ENCODE data around the gene CDC20B.

GRCh38 chr5:55061986-55062427, 38.0 kb downstream of the GZMK start:
- RRBS = no CpG with 5 or more reads among the region's 8 CpGs

- RRBS = 2% methylated on average over 17 of the region's 69 CpGs
Measured at GRCh38 chr5:55172935-55173684, at the start of gene CDC20B. Gene CDC20B, minus strand, starts transcription at chr5:55173177.

GRCh38 chr5:55233287-55233372, 278 bp downstream of the CCNO start:
- RRBS = 5% methylated on average over 7 of the region's 10 CpGs

DNA sequence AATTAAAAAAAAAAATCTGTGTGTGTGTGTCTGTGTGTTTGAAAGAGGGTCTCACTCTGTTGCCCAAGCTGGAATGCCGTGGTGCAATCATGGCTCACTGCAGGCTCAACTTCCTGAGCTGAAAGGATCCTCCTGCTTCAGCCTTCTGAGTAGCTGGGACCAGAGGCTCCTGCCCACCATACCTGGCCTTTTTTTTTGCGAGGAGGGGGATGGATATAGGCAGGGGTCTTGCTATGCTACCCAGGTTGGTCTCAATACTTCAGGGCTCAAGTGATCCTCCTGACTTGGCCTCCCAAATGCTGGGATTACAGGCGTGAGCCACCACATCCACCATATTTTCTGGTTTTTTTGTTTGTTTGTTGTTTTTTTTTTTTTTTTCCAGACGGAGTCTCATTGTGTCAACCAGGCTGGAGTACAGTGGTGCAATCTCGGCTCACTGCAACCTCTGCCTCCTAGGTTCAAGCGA, 61.1 kb downstream of the PLPP1 start:
- RRBS = no CpG with 5 or more reads among the region's 6 CpGs

GRCh38 chr5:55535123-55535299, 247 bp upstream of the PLPP1 start:
- RRBS = no CpG with 5 or more reads among the region's 21 CpGs

- RRBS = no CpG with 5 or more reads among the region's 6 CpGs
Measured at GRCh38 chr5:55621087-55621560, 86.4 kb upstream of the PLPP1 start.

DNA sequence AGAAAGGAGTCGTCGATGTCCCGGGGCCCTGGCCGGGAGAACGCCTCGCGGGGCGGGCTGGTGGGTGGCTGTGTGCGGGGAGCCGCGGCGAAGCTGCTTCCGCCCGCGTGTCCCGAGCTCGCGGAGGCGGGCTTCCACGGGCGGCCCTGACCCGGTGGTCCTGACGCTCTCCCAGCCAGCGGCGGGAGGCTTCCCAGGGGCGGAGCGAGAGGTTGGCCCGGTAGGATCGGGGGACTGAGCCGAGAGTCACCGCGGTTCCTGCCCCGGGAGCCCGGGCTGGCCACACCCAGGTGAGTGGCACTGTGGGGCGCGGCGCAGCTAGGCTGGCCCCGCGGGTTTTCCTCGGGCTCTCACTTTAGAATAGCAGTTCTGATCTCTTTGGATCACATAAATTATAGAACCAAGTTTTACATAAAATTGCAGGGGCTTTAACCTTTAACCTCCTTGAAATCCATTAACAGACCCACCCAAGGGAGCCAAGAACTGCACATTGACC, 29.3 kb upstream of the IL31RA start:
- RRBS = 5% methylated on average over 15 of the region's 40 CpGs

- RRBS = 79% methylated on average over 3 of the region's 12 CpGs
Measured at GRCh38 chr5:55933401-55933800, 61.4 kb downstream of the IL6ST start.

- RRBS = no CpG with 5 or more reads among the region's 3 CpGs
Measured at GRCh38 chr5:56160624-56161089, 72.5 kb downstream of the ANKRD55 start.

DNA sequence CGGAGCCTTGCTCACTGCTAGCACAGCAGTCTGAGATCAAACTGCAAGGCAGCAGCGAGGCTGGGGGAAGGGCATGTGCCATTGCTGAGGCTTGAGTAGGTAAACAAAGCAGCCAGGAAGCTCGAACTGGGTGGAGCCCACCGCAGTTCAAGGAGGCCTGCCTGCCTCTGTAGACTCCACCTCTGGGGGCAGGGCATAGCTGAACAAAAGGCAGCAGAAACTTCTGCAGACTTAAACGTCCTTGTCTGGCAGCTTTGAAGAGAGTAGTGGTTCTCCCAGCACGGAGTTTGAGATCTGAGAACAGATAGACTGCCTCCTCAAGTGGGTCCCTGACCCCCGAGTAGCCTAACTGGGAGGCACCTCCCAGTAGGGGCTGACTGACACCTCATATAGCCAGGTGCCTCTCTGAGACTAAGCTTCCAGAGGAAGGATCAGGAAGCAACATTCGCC, 11.4 kb downstream of the ANKRD55 start:
- RRBS = no CpG with 5 or more reads among the region's 8 CpGs

- RRBS = no CpG with 5 or more reads among the region's 2 CpGs
Measured at GRCh38 chr5:56249089-56249288, 15.9 kb upstream of the ANKRD55 start.

- RRBS = no CpG with 5 or more reads among the region's 5 CpGs
Measured at GRCh38 chr5:56637257-56637750, 178.0 kb upstream of the MAP3K1 start.

DNA sequence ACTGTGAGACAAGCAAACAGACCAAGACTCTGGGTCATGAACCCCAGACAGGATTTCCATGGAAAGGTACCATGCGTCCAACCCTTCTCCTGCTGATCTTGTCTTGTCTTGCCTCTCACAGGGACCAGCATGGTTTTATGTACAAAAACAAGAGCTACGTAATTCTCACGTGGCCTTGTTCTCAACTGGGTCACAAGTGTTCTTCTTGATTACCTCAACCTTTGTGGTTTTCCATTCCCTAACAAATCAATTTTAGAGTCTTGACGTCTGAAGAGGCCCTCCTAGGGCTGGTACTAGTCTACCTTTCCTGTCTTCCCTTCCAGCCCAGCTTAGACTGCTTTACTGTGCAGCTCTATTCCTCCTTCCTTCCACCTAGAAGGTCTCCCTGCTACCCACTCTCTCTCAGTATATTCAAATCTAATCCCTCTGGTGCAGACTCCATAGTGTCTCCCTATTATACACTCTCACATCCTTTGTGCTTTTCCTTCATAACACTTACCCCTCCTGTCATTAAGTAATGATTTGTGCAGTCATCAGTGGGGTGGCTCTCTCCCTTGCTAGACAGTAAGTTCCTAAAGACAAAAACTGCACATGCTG, 176.4 kb upstream of the MAP3K1 start:
- RRBS = no CpG with 5 or more reads among the region's 4 CpGs

- RRBS = no CpG with 5 or more reads among the region's 6 CpGs
Measured at GRCh38 chr5:56818927-56819725, 3.8 kb downstream of the MAP3K1 start.

- RRBS = no CpG with 5 or more reads among the region's 4 CpGs
Measured at GRCh38 chr5:56858249-56859002, 43.1 kb downstream of the MAP3K1 start.

DNA sequence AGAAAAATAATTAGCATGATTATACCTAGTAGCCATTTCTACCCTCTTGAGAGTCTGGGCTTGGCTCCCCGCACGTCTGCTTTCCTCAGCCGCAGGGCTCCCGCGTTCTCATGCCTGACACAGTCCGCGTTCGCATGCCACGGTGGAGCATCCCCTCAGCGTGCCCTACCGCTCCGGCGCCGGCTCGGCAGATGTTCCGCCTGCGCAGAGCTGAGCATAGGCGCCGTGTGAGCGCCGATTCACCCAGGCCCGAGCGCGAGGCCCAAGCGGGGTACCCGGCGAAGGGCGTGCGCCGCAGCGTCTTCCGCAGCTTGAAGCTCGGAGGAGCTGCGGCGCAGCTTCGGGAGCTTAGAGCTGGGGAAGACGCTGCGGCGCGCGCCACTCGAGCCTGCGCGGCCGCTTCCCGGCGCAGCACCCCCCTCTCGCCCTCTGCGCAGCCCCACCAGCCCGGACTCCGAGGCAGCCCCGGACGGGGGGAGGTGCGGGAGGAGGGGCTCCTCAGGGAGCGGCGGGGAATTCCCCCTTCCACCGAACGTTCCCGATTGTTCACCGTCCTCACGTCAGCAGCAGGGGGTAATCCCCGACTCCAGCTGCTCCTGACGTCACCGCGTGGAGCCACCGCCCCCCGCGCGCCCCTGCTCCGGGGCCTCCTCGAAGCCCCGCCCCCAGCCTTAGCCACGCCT, 595 bp upstream of the GPBP1 start:
- RRBS = under 1% methylated on average over 14 of the region's 73 CpGs

GRCh38 chr5:57692964-57693513, 210.4 kb upstream of the ACTBL2 start:
- RRBS = no CpG with 5 or more reads among the region's 4 CpGs

- RRBS = no CpG with 5 or more reads among the region's 8 CpGs
Measured at GRCh38 chr5:57695183-57695766, 212.7 kb upstream of the ACTBL2 start.

All from GM12891 (cell line).